ENCODE results near the genes TIAL1 and HTRA1.

- RRBS, result no CpG with 5 or more reads among the region's 9 CpGs
Measured at GRCh38 chr10:119478858-119479452, 63.6 kb downstream of the RGS10 start.

GRCh38 chr10:119596514-119597541 is at the start of gene TIAL1:
TSS of gene TIAL1 (minus strand) at chr10:119596964.
- RRBS, result 1% methylated on average over 15 of the region's 72 CpGs

GRCh38 chr10:120306840-120307250 is 150.2 kb upstream of the PLPP4 start:
- RRBS, result no CpG with 5 or more reads among the region's 3 CpGs

DNA sequence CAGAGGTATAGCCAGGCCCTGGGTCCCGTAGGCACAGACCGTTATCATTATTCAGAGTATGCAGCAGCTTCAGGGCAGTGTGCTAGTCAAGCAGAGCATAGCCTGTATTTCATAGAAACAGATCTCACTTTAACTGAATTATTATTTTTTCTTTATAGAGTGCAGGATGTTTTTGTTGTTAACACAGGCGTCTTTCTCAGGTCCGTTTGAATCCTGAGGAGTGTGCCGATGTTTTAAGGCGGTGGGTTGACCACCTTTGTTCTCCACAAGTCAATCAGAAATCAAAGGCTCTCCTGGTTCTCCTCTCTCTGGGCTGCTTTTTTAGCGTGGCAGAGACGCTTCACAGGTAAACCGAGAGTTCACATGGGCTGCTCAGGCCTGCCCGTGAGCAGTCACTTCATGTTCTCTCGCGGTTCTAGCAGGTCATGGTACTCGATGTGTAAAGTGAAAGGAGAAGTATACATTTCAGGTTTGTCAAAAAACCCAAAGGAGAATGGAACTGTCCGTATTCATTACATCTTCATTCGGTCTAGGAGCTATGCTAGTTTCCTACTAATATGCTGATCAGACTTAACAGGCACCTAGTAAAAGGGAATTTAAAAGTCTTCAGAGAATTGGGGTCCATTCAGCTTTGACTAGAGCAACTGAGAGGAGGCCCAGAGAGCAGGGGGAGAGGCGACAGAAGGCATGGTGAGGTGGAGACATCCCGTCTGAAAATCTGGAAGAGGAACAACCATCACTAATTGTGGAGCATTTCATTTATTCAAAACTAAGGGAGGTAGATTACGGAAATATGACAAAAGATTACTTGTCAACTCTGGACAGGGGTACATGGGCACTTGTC is 54.7 kb downstream of the WDR11 start:
- RRBS, result no CpG with 5 or more reads among the region's 18 CpGs

DNA sequence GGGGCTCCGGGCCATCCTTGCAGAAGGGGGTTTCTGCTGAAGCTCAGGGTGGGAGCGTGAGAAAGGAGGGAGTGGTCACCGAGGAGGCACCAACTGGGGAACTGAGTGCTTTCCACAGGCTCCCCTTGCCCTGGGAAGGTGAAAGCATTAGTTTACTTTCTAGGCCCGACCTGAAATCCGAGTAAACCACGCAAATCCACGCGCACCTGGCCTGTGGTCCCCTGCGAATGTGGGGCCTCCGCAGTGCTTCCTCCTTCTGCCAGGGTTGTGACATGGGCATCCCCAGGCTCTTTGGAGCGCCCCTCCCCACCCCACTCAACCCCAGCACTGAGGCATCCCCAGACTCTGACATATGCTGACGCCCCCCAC is 129.0 kb downstream of the WDR11 start:
- RRBS, result 50% methylated on average over 1 of the region's 12 CpGs

DNA sequence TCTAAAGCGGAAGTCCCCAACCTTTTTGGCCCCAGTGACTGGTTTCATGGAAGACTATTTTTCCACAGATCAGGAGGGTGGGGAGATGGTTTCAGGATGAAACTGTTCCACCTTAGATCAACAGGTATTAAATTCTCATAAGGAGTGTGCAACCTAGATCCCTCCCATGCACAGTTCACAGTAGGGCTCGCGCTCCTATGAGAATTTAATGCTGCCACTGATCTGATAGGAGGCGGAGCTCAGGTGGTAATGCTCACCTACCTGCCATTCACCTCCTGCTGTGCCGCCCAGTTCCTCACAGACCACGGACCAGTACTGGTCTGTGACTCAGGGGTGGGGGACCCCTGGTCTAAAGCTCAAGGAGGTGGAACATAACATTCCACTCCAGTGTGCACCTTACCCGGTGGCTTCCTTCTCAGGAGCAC is 273.7 kb downstream of the FGFR2 start:
- RRBS, result no CpG with 5 or more reads among the region's 7 CpGs

DNA sequence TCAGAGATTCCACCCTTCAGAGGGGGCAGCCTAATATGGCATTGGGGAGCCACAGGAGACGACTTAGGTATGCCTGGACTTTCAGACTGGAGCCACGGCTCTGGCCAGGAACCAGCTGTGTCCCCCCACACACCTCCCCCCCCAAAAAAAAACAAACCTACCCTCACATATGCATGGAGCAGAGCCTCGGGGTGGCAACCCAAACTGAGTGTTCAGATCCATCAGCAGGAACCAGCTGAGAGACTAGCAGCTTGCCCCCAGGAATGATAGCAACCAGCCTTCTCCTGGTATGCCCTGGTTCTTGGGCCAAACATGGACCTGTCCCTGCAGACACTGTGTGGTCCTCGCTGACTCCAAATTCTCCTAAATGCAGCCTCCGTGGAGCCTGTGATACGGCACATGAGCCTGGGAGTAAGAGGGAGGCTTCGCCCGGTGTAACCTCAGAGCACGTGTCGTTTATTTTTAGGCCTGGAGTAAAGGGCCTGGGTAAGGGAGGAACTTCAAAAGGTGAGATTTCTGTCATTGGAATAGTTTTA is 138.2 kb downstream of the FGFR2 start:
- RRBS, result no CpG with 5 or more reads among the region's 10 CpGs

GRCh38 chr10:121530853-121531720 is 67.2 kb downstream of the FGFR2 start:
- RRBS, result no CpG with 5 or more reads among the region's 12 CpGs

- RRBS, result no CpG with 5 or more reads among the region's 14 CpGs
Measured at GRCh38 chr10:121926499-121927124, 1.2 kb downstream of the ATE1 start.

- RRBS, result 12% methylated on average over 3 of the region's 22 CpGs
Measured at GRCh38 chr10:122114116-122115012, 125.4 kb downstream of the TACC2 start.

- RRBS, result no CpG with 5 or more reads among the region's 4 CpGs
Measured at GRCh38 chr10:122128444-122128720, 139.4 kb downstream of the TACC2 start.

DNA sequence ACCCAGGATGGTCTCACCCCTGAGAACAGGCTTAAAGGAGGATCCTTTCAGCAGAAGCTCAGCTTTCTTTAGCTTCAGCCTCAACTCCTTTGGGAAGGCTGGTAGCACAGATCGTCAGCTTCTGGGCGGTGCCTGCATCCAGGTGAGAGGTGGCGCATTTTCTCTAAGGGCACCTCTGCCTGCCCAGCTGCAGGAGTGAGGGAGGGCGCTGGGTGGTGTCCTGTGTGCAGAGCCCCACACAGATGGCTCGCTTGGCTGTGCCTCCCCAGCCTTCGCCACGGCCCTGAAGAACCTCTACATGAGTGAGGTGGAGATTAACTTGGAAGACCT is 19.7 kb downstream of the BTBD16 start:
- RRBS, result no CpG with 5 or more reads among the region's 7 CpGs

GRCh38 chr10:122310722-122311308 is 39.7 kb downstream of the BTBD16 start:
- RRBS, result 51% methylated on average over 8 of the region's 14 CpGs

- RRBS, result under 1% methylated on average over 13 of the region's 15 CpGs
Measured at GRCh38 chr10:122374515-122374604, 148 bp upstream of the PLEKHA1 start.

DNA sequence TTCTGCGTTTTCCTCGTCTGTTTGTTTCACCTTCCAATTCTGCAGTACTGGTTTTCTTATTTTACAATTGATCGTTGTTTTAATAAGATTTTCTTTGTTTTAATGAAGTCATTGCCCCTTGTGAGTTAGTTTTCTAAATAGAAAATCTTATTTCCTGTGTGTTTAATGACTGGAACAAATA is 1.2 kb downstream of the PLEKHA1 start:
- RRBS, result no CpG with 5 or more reads among the region's 3 CpGs

GRCh38 chr10:122379999-122380369 is 5.5 kb downstream of the PLEKHA1 start:
- RRBS, result no CpG with 5 or more reads among the region's 3 CpGs

DNA sequence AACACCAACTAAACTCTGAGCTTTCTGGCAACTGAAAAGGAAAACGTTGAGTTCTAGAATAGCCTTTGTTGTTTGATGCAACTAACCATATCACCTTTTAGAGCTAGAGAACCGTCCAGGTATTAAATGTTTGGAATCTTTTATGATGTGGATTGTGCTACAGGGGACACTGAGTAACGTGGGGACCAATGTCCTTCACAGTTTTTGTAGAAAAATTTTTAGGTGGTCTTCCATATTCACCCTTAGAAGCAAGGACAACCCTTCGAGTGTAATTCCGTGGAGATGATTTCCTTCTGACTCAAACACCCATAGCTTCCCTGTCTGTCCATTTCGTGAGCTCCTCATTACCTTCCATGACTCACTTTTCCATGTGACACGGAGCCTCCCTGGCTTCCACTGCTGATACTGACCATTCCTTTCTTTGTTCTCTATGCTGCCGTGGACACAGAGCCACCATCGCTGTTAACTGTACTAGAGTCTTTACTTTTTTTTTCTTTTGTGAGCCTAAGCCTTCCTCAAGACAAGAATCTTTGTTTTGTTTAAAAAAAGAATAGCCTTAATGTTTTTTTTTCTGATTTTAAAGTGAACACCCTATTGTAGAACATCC is 12.6 kb upstream of the ARMS2 start:
- RRBS, result no CpG with 5 or more reads among the region's 9 CpGs

- RRBS, result 2% methylated on average over 37 of the region's 137 CpGs
Measured at GRCh38 chr10:122461298-122462264, at the start of gene HTRA1. TSS of gene HTRA1 (plus strand) at chr10:122461553.

- RRBS, result no CpG with 5 or more reads among the region's 3 CpGs
Measured at GRCh38 chr10:122507706-122508200, 46.4 kb downstream of the HTRA1 start.